Colon Carcinoma Metastatic in the Lung (tissue), 2 donors: ENCODE results near the genes OR52J3, OR52A1, HBB, OR51Q1, UBQLN3 and UBQLNL.

- PRO-cap, 2 experiments: no peak in any of the 2 experiments
Observed at GRCh38 chr11:5046122-5046668, at the start of gene OR52J3. Gene OR52J3, plus strand, starts transcription at chr11:5046526.

GRCh38 chr11:5154498-5155082 is at the start of gene OR52A1:
Gene OR52A1, minus strand, starts transcription at chr11:5154757.
- PRO-cap, 2 experiments: no peak in any of the 2 experiments

GRCh38 chr11:5226769-5227193 is at the start of gene HBB:
Gene HBB, minus strand, starts transcription at chr11:5227071.
- PRO-cap, 2 experiments: no peak in any of the 2 experiments

GRCh38 chr11:5383975-5384489 is 420 bp downstream of the OR51M1 start:
- PRO-cap, 2 experiments: no peak in any of the 2 experiments

GRCh38 chr11:5421966-5422242 is at the start of gene OR51Q1:
Gene OR51Q1, plus strand, starts transcription at chr11:5422111.
- PRO-cap, 2 experiments: no peak in any of the 2 experiments

DNA sequence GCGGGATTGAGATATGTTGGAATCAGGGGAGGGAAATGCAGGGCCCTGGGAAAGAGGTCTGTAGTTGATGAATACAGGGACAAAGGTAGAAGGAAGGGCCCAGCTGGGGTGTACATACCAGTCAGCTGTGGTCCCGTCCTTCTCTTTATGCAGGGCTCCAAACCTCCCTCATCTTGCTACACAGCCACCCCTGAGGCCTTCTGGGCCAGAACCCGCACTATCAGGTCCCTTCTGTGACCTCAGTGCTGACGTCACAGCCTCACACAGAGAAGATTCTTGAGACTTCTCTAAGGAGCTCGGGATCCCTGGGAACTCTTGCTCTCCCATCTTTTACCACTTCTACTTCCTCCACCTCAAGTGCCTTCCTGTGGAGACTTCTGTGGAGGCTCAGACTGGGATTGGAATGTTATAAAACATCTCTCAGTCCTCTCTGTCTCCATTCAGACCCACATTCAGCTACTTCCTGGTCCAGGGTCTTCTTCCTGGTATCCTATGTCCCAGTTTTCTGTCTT is at the start of gene UBQLN3:
UBQLN3 (minus strand) TSS at position 202 of the 512 bp plus-strand sequence.
- PRO-cap, 2 experiments: no peak in any of the 2 experiments

DNA sequence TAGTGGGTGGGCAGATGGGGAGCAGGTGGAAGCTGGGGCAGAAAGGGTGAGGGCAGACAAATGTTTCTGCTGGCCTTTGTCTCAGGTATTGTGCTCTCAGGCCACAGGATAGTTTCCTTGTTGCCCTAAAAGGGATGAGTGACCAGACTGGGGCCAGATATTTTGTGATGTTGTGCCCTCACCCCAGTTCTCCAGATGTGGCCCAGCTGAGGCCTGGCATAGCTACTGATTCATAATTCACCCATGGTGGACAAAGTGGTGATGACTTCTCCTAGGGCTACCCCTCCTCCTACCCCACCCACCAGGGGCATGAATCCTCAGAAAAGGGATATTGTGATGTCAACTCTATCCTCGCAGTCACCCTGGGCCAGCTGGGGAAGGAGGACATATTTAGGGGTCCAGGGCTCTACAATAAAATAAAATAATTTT is at the start of gene UBQLNL:
UBQLNL (minus strand) TSS at position 252 of the 429 bp plus-strand sequence.
- PRO-cap, 2 experiments: no peak in any of the 2 experiments

GRCh38 chr11:5679730-5680257 is 5.1 kb downstream of the TRIM5 start:
- PRO-cap, 2 experiments: no peak in any of the 2 experiments

DNA sequence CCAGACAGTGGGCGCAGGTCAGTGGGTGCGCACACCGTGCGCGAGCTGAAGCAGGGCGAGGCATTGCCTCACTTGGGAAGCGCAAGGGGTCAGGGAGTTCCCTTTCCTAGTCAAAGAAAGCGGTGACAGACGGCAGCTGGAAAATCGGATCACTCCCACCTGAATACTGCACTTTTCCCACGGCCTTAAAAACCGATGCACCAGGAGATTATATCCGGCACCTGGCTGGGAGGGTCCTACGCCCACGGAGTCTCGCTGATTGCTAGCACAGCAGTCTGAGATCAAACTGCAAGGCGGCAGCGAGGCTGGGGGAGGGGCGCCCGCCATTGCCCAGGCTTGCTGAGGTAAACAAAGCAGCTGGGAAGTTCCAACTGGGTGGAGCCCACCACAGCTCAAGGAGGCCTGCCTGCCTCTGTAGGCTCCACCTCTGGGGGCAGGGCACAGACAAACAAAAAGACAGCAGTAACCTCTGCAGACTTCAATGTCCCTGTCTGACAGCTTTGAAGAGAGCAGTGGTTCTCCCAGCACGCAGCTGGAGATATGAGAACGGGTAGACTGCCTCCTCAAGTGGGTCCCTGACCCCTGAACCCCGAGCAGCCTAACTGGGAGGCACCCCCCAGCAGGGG is 26.2 kb downstream of the OR52B2 start:
- PRO-cap, 2 experiments: no peak in any of the 2 experiments

- PRO-cap, 2 experiments: no peak in any of the 2 experiments
Observed at GRCh38 chr11:6219284-6220085, 14.1 kb downstream of the C11orf42 start.

- PRO-cap, 2 experiments: no peak in any of the 2 experiments
Observed at GRCh38 chr11:6229203-6229775, 5.1 kb downstream of the FHIP1B start.

- PRO-cap, 2 experiments: no peak in any of the 2 experiments
Observed at GRCh38 chr11:6406231-6407081, 12.4 kb downstream of the APBB1 start.

- PRO-cap, 2 experiments: no peak in any of the 2 experiments
Observed at GRCh38 chr11:6646588-6647890, 8.6 kb downstream of the DCHS1 start.

GRCh38 chr11:6745729-6746203 is 26.0 kb downstream of the OR2AG2 start:
- PRO-cap, 2 experiments: peak in 1 of 2 experiments; most common minus-strand start chr11:6745822 (in 1)

DNA sequence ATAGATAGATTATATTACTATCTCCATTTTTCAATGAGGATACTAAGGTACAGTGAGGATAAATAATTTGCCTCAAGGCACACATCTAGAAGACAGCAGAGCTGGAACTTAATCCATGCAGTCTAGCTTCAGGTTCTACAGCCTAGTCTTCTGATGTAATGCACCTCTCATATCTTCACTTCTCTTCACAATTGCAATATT is 16.9 kb upstream of the OR6A2 start:
- PRO-cap, 2 experiments: no peak in any of the 2 experiments

DNA sequence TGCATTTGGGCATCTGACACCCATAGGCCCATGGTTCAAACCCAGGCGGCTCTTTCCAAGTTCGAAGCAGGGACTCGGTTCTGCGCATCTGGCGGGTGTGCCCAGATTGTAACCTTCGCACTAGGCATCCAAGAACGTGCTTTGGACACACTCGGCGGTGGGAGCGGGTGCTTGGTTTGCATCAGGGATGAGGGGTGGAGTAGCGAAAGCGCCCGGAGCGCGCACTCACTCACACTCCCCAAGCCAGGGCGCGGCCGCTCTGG is 292 bp upstream of the SYT9 start:
- PRO-cap, 2 experiments: no peak in any of the 2 experiments

GRCh38 chr11:7511277-7511774 is 2.5 kb upstream of the PPFIBP2 start:
- PRO-cap, 2 experiments: no peak in any of the 2 experiments

GRCh38 chr11:7512221-7513442 is 1.2 kb upstream of the PPFIBP2 start:
- PRO-cap, 2 experiments: peak in 1 of 2 experiments; most common minus-strand start chr11:7513274 (in 1)

DNA sequence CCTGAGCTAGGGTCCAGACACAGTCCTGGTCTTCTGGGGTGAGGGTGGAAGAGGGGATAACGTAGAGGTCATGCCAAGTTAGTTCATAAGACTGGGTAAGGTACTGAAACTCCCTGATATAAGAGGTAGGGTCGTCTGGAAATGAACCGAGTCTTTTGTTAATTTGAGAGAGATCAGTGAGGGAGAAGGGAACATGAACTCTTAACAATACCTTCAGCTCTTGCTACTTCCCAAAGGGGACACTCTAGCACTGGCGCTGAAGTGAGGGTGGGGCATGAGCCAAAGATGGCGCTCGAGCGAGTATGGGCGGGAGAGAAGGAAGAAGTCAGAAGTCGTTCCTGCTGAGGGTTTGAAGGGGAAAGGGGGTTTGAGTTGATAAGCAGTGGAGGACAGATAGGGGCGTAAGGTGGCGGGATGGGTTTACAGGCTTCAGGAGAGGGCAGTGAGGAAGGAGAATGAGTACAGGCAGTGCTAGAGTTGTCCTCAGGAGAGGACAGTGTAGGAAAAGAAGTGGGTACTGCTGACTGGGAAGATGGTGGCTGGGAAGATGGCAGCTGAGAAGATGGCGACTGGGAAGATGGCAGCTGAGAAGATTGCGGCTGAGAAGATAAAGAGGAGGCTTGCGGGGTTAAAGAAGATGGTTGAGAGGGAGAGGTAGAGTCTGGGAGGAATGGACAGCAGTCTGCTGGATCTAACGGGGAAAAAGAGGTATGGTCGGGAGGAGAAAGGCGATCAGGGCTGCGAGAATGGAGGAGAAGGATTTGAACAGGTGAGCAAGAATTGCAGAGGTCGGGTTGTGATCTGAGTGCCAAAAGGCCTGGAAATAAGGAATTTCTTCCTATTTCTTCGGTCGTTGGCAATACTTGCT is 5.0 kb downstream of the PPFIBP2 start:
- PRO-cap, 2 experiments: no peak in any of the 2 experiments

DNA sequence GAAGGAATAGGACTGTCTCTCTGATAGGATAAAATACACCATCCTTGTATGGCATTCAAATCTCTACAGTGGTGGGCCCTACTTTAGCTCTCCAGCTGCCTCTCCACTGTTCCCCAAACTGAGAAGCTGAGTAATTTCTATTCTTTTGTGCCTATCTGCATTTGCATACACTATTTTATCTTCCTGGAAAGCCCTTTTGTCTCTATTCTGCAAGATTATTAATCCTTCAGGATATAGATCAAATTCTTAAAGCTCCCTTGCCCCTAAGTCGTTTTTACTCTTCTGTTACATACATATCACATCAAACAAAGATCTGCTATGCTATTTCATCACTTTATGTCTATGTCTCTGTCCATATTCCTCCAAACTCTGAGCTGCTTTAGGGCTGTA is 7.5 kb downstream of the PPFIBP2 start:
- PRO-cap, 2 experiments: no peak in any of the 2 experiments